HepG2 (cell line): Measurements from ENCODE around the genes OPALIN, ANKRD2 and HOGA1.

DNA sequence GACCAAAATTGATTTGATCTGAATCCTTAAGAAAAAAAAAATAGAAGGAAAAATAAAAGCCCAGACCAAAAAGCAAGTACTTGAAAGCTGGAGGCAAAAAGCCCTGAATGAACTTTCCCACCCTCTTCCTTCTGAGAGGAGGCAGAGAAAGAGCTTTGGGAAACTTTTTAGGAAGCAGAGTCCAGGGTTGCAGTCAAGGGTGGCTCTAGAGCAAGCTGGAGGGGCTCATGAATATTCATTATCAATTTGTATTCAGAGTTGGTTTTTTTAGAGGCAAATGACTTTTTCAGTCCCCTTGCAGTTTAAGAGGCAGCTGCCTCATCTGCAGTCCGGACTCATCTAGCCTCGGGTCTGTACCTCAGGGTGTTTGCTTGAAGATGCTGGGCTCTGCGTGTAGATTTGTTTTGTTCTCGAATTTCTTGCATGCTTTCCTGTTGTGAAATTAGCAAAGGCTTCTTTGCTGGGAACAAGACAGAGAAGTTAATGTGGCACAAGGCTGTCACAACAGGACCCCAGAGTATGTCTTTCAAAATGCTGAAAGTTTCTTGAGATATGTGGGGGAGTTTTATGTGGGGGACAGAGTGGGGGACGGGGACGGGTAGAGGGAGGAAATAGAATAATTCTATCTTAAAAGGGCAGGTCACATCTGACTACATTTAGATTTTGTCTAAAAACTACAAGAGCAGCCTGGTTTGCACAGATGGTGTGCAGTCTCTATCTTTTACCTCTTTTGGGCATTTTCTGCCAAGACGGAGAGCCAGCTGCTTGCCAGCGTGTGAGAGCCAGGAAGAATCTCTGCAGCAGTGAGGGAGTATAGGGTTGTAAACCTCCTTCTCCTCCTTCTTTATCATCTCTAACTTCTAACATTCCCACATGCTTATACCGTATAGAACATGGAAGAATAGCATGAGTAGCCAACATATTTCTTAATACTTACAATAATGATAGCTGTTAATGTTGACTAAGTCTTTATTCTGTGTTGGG, 589 bp downstream of the ENTPD1 start:
- RRBS, 2 experiments: no CpG with 5 or more reads among the region's 9 CpGs
CAGE:
- cytosol, long polyA minus RNA: no peak
- cytosol, long polyA plus RNA: no peak
- long polyA plus RNA: no peak
- nucleus, long polyA minus RNA: no peak
- nucleus, long polyA plus RNA: no peak

- RRBS, 2 experiments: 1% methylated on average over 40 to 42 of the region's 72 CpGs
CAGE:
- cytosol, long polyA minus RNA: start-site peak on the plus strand at chr10:96044657-96044762, 10 reads
- cytosol, long polyA plus RNA: no peak
- long polyA plus RNA: no peak
- nucleus, long polyA minus RNA: no peak
- nucleus, long polyA plus RNA: no peak
Observed at GRCh38 chr10:96043754-96044759, 674 bp downstream of the CCNJ start.

DNA sequence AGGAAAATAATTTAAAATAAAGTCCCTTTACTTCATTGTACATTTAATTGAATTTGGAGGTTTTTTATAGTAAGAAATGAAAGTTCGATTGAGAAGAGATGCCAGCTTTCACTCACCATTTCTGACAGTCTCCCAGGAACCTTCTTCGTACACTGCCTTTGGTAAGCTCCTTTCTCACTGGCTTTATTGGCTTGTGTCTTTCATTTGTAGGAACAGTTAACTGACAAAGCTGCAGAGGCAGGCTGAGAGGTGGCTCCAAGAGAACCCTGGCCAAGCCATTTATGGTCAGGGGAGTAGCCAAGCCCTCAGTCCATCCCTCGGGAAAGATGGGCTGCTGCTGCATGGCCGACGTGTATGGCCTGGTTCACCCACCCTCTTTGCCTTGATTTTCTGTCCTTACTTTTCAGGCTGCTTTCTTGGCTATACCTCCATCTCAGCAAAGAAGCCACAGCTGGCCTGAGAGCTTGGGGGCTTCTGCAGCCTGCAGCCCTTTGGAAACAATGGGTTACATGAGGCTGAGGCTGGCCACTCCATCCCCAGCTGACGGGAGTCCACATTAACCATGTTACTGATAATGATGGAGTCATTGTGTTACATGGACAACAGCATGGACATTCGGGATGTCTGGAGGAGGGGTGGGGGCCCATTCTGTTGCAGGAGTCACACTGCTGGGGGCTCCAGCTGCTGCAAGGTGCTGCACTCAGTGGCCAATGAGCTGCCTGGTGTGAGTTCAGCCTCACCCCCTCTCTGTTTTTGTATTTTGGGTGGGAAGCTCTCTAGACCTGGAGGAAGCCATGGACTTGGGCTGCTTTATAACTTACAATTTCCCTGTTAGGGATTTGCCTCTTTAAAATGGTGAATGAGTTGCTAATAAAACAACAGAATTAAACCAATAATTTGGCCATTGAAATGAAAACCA, at the start of gene OPALIN:
Gene OPALIN, minus strand, starts transcription at position 225 of the 919 bp plus-strand sequence.
- RRBS, 2 experiments: no CpG with 5 or more reads among the region's 7 CpGs
CAGE:
- cytosol, long polyA minus RNA: no peak
- cytosol, long polyA plus RNA: no peak
- long polyA plus RNA: no peak
- nucleus, long polyA minus RNA: no peak
- nucleus, long polyA plus RNA: no peak

DNA sequence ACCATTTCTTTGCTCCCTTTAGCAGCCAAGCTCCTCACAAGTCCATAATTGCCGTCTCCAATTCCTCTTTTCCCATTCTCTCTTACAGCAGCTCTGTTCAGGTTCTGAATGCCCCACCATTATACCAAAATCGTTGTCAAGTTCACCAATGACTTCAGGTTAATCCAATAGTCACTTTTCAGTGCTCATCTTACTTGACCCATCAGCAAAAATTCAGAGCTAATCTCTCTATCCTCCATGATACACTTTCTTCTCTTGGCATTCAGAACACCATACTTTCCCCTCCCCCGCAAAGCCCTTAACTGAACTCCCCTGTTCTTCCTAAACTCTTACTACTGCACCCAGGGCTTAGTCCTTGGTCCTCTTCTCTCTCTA, 30.1 kb downstream of the TM9SF3 start:
- RRBS, 2 experiments: no CpG with 5 or more reads among the region's 3 CpGs
CAGE:
- cytosol, long polyA minus RNA: no peak
- cytosol, long polyA plus RNA: no peak
- long polyA plus RNA: no peak
- nucleus, long polyA minus RNA: no peak
- nucleus, long polyA plus RNA: no peak

- RRBS, 2 experiments: no CpG with 5 or more reads among the region's 5 CpGs
CAGE:
- cytosol, long polyA minus RNA: no peak
- cytosol, long polyA plus RNA: no peak
- long polyA plus RNA: no peak
- nucleus, long polyA minus RNA: no peak
- nucleus, long polyA plus RNA: no peak
Observed at GRCh38 chr10:96588031-96588490, 1.2 kb upstream of the TM9SF3 start.

DNA sequence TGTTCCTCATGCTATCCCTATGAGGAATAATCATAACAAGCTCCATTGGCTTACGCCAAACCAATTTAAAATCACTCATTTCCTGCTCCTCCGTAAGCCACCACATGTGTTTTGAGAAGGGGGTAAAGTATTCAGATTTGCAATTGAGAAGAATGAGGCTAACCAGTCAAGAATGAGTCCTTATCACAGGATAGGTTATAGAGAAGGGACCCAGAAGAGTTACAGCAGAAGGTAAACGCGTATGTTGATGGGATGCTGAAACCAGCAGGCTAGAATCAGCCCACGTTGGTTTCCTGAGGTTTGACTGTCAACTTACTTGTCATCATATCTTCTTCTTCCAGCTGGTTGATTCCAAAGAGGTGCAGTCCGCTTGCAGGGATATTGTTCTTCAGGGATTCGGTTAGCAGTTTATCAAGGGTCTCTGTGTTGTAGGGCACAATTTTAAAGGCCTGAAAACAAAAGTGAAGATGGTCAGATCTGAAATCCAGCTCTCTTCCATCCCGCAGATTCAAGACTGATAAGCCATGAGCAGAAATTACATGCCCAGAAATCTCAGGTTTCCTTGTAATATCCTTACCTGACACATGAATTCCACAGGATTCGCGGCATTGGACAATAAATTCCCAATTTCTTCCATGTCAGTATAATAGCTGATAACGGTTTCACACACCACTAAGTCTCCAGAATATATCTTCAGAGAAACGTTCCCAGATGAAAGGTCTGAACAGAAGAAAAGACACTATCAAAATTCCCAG, 64.3 kb upstream of the TM9SF3 start:
- RRBS, 2 experiments: no CpG with 5 or more reads among the region's 12 CpGs
CAGE:
- cytosol, long polyA minus RNA: no peak
- cytosol, long polyA plus RNA: no peak
- long polyA plus RNA: no peak
- nucleus, long polyA minus RNA: no peak
- nucleus, long polyA plus RNA: no peak

GRCh38 chr10:96737138-96737747, 16.9 kb upstream of the PIK3AP1 start:
- RRBS, 2 experiments: no CpG with 5 or more reads among the region's 1 CpG
CAGE:
- cytosol, long polyA minus RNA: no peak
- cytosol, long polyA plus RNA: no peak
- long polyA plus RNA: no peak
- nucleus, long polyA minus RNA: no peak
- nucleus, long polyA plus RNA: no peak

GRCh38 chr10:96918035-96918604, 86.0 kb downstream of the LCOR start:
- RRBS, 2 experiments: no CpG with 5 or more reads among the region's 2 CpGs
CAGE:
- cytosol, long polyA minus RNA: no peak
- cytosol, long polyA plus RNA: no peak
- long polyA plus RNA: no peak
- nucleus, long polyA minus RNA: no peak
- nucleus, long polyA plus RNA: no peak

DNA sequence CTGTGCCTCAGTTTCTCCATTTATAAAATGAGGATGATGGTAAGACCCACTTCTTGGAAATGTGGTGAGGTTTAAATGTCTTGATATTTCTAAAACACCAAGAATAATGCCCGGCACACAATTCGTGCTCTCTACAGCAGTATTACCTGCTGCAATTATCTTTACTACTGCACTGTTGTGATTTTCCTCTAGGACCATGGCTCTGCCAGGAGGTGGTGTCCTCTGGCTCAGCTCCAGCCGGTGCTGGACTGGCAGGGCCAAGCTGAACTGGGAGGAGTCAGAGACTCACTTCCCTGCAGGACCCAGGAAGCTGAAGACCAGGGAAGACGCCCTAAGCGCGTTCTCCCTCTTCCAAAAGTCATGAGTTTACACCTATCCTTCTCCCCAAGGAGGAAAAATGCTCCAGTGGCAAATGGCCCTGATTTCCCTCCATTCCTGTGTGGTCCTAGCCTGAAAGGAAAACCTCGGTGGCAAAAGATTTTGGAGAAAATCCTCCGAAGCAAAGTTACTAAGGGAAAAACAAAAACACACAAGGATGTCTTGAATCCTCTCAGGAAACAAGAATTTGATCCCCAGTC, 15.4 kb downstream of the SLIT1 start:
- RRBS, 2 experiments: no CpG with 5 or more reads among the region's 8 CpGs
CAGE:
- cytosol, long polyA minus RNA: no peak
- cytosol, long polyA plus RNA: no peak
- long polyA plus RNA: no peak
- nucleus, long polyA minus RNA: no peak
- nucleus, long polyA plus RNA: no peak

DNA sequence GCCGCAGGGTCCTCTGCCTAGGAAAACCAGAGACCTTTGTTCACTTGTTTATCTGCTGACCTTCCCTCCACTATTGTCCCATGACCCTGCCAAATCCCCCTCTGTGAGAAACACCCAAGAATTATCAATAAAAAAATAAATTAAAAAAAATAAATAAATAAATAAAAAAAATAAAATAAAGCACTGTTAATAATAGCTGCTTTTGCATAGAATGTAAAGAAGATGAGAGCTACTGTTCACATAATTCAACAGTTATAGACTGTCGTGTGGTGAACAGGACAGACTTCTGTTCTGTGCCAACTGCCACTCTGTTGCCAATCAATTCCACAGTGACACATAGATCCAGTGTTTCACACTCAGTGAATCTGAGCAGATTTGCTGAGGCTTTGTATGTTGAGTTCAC, 15.0 kb downstream of the ARHGAP19 start:
- RRBS, 2 experiments: no CpG with 5 or more reads among the region's 2 CpGs
CAGE:
- cytosol, long polyA minus RNA: no peak
- cytosol, long polyA plus RNA: no peak
- long polyA plus RNA: no peak
- nucleus, long polyA minus RNA: no peak
- nucleus, long polyA plus RNA: no peak

- RRBS, 2 experiments: no CpG with 5 or more reads among the region's 9 CpGs
CAGE:
- cytosol, long polyA minus RNA: no peak
- cytosol, long polyA plus RNA: no peak
- long polyA plus RNA: no peak
- nucleus, long polyA minus RNA: no peak
- nucleus, long polyA plus RNA: no peak
Observed at GRCh38 chr10:97291554-97291774, 973 bp downstream of the ARHGAP19 start.

DNA sequence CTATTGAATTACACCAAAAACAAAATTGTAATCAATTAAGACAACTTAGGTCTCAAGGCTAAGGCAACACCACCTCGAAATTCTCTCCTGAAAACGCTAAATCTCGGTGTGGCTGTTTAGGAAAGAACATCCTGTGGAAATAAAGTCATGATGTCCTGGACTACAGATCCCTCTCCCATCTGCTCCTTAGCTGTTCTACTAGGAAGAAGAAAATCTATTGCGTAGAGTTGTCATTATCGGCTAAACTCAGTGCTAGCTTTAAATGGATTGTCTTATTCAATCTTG, 720 bp downstream of the ARHGAP19 start:
- RRBS, 2 experiments: no CpG with 5 or more reads among the region's 5 CpGs
CAGE:
- cytosol, long polyA minus RNA: no peak
- cytosol, long polyA plus RNA: no peak
- long polyA plus RNA: no peak
- nucleus, long polyA minus RNA: no peak
- nucleus, long polyA plus RNA: no peak

- RRBS, 2 experiments: no CpG with 5 or more reads among the region's 4 CpGs
CAGE:
- cytosol, long polyA minus RNA: no peak
- cytosol, long polyA plus RNA: no peak
- long polyA plus RNA: no peak
- nucleus, long polyA minus RNA: no peak
- nucleus, long polyA plus RNA: no peak
Observed at GRCh38 chr10:97293755-97294484, 1.5 kb upstream of the ARHGAP19 start.

DNA sequence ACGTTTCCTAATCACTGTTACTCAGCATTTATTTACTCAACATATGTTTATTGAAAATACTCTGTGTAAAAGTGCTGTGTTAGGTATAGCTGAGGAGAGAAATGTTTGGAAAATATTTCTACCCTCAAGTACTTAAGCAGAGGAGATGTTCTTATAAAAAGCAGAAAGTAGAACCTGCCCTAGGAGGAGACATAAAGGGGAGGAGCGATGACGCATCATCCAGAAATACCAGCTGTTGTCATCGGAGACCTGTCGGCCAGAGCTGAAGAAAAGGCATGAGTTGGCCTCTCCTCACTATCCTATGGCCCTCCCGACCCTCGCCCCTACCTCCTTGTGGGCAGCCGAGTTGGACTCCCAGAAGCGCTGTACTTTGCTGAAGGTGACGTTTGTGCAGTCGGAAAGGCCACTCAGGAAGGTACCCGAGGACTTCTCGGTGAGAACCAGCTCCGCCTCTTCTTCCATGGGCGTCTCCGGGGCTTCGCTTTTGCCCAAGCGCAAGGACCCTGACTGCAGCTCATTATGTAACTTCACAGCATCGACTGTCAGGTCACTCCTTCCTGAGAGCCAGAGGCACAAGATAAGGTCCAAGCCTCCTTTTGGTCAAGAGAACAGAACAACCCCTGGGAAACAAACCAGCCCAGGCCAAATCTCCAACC, 1.0 kb downstream of the RRP12 start:
- RRBS, 2 experiments: no CpG with 5 or more reads among the region's 19 CpGs
CAGE:
- cytosol, long polyA minus RNA: start-site peak on the minus strand centred at position 381 of the sequence, 21 bp wide, 20 reads
- cytosol, long polyA plus RNA: no peak
- long polyA plus RNA: no peak
- nucleus, long polyA minus RNA: no peak
- nucleus, long polyA plus RNA: no peak

- RRBS, 2 experiments: no CpG with 5 or more reads among the region's 9 CpGs
CAGE:
- cytosol, long polyA minus RNA: no peak
- cytosol, long polyA plus RNA: no peak
- long polyA plus RNA: no peak
- nucleus, long polyA minus RNA: no peak
- nucleus, long polyA plus RNA: no peak
Observed at GRCh38 chr10:97452406-97453171, 6.6 kb downstream of the ZDHHC16 start.

GRCh38 chr10:97461114-97461906, 15.3 kb downstream of the ZDHHC16 start:
- RRBS, 2 experiments: 97 to 100% methylated on average over 2 to 3 of the region's 10 CpGs
CAGE:
- cytosol, long polyA minus RNA: no peak
- cytosol, long polyA plus RNA: no peak
- long polyA plus RNA: no peak
- nucleus, long polyA minus RNA: no peak
- nucleus, long polyA plus RNA: no peak

DNA sequence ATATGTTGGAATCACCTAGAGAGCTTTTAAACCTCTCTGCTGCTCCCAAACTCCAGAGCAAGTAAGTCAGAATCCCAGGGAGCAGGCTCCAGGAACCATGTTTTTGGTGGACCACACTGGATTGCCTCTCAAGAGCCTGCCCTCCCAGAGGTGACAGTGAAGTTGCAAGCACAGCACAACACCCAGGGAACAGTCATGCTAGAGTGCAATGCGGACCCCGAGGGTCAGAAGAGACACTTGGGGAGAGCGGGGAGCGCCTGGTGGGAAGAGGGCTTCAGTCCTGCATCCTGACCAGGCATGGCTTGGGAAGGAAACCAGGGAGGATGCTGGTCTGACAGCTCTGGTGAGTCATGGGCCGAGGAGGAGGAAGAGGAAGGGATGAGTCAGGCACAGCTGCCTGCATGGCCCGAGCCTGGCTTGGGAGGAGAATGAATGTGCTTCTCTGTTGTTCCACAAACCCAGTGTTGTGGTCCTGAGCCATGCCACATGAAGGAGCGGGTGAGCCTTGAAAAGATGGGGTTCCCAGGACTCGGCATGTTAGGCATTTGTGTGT, 29.6 kb upstream of the ANKRD2 start:
- RRBS, 2 experiments: no CpG with 5 or more reads among the region's 8 CpGs
CAGE:
- cytosol, long polyA minus RNA: no peak
- cytosol, long polyA plus RNA: no peak
- long polyA plus RNA: no peak
- nucleus, long polyA minus RNA: no peak
- nucleus, long polyA plus RNA: no peak

DNA sequence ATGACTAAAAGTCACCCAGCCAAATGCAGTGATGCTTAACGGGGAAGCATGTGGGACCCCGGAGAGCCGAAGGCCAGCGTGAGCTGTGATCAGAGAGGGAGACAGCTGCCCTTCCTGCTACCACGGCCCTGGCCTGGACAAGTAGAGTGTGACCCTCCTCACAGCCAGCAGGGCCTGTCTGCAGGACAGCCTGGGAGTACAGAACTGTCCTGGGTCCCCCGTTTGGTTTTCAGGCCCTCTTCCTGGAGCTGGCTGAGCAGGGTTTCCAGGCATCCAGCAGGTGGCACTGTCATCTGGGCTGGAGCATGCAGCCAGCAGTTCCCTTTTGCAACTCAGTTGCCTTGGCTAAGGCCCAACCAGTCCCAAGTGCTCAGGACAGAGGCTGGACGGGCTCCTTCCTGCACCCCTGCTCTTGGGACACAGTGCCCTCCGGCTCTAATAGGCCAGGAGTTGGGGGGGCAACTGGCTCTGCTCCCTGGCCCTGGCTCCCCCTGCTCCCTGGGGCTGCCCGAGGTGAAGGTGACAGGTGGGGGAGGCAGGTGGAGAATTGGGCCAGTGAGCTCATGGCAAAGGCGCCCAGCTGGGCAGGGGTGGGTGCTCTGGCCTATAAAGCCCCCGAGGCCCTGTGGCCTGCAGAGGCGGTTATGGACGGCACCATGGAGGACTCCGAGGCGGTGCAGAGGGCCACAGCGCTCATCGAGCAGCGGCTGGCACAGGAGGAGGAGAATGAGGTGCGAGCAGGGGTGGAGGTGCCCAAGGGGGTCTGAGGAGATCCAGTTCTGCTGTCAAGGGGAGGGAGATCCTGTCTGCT, at the start of gene ANKRD2:
Gene ANKRD2, plus strand, starts transcription at position 635 of the 811 bp plus-strand sequence.
- RRBS, 2 experiments: no CpG with 5 or more reads among the region's 19 CpGs
CAGE:
- cytosol, long polyA minus RNA: no peak
- cytosol, long polyA plus RNA: no peak
- long polyA plus RNA: no peak
- nucleus, long polyA minus RNA: no peak
- nucleus, long polyA plus RNA: no peak

- RRBS, 2 experiments: no CpG with 5 or more reads among the region's 9 CpGs
CAGE:
- cytosol, long polyA minus RNA: start-site peak on the plus strand at chr10:97584388-97584449, 22 reads; start-site peak on the plus strand at chr10:97584661-97584679, 48 reads
- cytosol, long polyA plus RNA: no peak
- long polyA plus RNA: start-site peak on the plus strand at chr10:97584347-97584387, 73 and 57 reads in 2 replicates
- nucleus, long polyA minus RNA: no peak
- nucleus, long polyA plus RNA: no peak
Observed at GRCh38 chr10:97583781-97584826, at the start of gene HOGA1. Gene HOGA1, plus strand, starts transcription at chr10:97584389.

- RRBS, 2 experiments: 100% methylated on average over 1 of the region's 16 CpGs; no CpG with 5 or more reads in 1 of the 2 experiments
CAGE:
- cytosol, long polyA minus RNA: no peak
- cytosol, long polyA plus RNA: no peak
- long polyA plus RNA: no peak
- nucleus, long polyA minus RNA: no peak
- nucleus, long polyA plus RNA: no peak
Observed at GRCh38 chr10:97673440-97674485, 13.3 kb downstream of the AVPI1 start.